Measurements from ENCODE around the genes FNDC5 and RNF19B.

DNA sequence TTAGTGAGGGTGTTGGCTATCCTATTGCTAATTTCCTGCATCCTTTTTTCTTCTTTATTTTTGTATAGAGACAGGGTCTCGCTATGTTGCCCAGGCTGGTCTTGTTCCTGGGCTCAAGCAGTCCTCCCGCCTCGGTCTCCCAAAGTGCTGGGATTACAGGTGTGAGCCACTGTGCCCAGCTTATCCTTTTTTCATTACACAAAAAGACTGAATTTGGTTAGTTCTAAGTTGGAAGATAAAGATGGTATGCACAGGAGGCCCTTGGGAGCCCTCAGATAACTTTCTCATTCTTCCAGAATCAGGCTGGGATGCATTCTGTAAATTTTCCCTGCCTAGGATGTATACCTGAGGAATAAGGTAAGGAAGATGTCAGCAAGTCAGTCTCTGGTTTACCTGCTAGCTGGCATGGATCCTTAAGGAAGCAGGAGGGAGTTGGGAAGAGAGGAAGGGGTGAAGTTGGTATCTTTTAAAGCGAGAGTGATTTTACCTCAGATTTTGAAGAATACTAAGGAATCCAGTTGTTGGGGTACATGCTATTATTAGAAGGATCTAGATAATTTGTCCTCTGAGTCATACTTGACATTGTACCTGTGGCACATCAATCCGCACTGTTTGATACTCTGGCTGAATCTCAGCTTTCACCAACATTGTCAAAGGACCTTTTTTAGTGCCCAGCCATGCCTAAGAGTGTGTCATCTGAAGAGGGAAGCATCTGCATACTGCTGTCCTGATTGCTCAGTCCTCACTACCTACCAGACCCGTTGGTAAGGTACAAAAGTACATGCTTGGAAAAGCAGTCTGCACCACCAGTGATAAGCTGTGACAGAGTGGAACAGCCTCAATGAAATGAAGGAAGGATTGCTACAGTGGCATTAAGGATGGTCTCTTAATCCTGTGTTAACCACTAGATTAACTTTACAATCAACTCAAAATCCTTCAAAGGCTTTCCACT, 17.3 kb downstream of the SYNC start:
- PRO-cap, result no peak

GRCh38 chr1:32686213-32686906, 16.2 kb downstream of the SYNC start:
- PRO-cap, result no peak

GRCh38 chr1:32704061-32704528, 1.5 kb upstream of the SYNC start:
- PRO-cap, result bidirectional peak, plus-strand start at chr1:32704161, minus-strand start at chr1:32703911

GRCh38 chr1:32724969-32725660, 16.5 kb upstream of the KIAA1522 start:
- PRO-cap, result no peak

DNA sequence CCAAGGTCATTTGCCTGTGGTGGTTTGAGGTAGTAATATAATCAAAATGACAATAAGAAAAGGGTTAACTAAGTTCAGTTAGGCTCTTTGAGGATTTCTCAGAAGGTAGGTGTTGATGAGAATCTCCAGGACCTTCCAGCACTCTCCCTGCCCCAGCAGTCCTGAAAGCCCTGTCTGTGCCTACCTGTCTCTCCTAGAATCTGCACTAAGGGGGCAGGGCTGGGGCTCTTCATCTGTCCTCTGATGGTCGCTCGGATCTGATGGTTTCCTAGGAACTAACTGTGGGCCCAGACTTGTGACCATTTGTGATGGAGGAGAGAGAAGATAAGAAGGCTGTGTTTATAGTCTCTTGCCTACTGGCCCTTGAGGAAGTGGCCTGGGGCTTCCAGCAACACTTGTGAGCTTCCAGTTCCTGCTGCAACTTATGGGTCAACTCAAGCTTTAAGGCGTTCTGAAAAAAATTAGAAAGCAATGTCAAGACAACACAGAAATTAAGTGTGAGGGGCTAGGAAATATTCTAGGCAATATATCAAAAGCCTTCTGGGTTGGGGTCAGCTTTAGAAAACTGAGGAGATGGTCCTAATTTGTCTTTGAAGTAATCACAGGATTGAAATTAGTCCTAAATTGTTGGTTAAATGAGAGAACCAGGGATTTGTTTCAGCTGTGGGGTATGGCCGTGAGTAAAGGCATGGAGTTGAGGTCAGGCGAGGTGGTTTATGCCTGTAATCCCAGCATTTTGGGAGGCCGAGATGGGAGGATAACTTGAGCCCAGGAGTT, 14.2 kb downstream of the KIAA1522 start:
- PRO-cap, result no peak

DNA sequence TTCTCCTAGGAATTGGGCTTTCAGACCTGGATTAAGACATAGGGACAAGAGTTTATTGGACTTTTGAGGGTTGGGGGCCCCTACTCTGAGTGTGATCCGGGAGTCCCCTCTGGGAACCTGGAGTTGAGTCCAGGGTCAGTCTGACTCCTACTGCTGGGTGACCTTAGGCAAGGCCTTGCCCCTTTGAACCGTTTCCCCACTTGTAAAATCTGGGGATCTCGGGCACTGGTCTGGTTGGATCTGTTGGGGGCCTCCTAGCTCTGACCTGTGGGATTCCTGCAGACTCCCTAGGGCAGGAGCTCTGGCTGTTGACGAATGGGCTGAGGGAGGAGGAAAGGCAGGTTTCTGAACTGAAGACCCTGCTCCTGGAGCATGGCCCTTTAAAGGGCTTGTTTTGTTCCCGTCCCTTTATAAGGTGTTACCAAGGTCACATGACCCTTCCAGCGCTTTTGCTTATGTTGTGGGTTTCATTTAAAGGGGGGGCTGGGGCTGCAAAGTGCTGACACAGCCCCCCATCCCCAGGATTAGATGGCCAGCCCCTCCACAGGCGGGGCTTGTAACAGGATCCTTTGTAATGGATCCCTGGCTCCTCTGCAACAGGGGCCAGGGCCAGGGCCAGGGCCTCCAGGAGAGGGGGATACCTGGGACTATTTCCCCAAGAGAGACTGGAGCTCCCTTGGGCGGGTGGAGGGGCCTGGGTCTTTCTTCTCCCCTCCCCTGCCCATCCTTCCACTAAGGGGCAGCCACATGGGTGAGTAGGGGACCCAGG, 24.9 kb downstream of the KIAA1522 start:
- PRO-cap, result no peak

GRCh38 chr1:32870505-32871371, at the start of gene FNDC5:
FNDC5 (minus strand) TSS chr1:32870912.
- PRO-cap, result no peak

GRCh38 chr1:32964457-32965292, at the start of gene RNF19B:
RNF19B (minus strand) TSS chr1:32964809.
- PRO-cap, result bidirectional peak, plus-strand start at chr1:32964566, minus-strand start at chr1:32964365; bidirectional peak, plus-strand start at chr1:32965022, minus-strand start at chr1:32964809

GRCh38 chr1:32992983-32993581, 28.5 kb upstream of the RNF19B start:
- PRO-cap, result no peak

DNA sequence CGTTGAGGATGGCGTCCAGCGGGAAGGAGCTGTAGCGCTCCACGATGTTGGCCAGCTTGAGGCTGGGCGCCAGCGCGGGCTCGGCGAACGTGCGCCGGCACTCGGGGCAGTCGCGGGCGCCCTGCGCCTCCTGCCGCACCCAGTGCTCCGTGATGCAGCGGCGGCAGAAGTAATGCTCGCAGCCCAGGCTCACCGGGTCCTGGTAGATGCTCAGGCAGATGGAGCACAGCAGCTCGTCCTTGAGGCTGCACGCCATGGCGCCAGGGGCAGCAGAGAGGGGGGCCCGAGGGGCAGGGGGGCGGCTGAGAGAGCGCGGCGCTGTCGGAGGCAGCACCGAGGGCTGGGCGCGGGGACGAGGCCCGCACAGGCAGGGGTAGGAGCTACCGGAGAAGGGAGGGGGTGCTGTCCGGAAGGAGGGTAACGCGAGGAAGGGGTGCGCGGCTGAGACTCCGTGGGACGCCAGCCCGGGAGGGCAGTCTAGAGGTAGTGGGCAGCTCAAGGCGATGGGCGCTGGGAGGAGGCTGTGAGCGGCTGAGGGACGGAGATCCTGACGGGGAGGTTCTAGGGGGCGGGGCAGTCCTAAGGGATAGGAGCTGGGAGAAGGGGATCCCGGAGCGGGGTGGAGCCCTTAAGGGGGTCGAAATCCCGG, 542 bp downstream of the TRIM62 start:
- PRO-cap, result no peak

- PRO-cap, result no peak
Measured at GRCh38 chr1:33298806-33299718, 21.8 kb downstream of the A3GALT2 start.

GRCh38 chr1:33322708-33323294, 1.9 kb upstream of the A3GALT2 start:
- PRO-cap, result no peak

- PRO-cap, result no peak
Measured at GRCh38 chr1:33332065-33333221, 11.5 kb upstream of the A3GALT2 start.

DNA sequence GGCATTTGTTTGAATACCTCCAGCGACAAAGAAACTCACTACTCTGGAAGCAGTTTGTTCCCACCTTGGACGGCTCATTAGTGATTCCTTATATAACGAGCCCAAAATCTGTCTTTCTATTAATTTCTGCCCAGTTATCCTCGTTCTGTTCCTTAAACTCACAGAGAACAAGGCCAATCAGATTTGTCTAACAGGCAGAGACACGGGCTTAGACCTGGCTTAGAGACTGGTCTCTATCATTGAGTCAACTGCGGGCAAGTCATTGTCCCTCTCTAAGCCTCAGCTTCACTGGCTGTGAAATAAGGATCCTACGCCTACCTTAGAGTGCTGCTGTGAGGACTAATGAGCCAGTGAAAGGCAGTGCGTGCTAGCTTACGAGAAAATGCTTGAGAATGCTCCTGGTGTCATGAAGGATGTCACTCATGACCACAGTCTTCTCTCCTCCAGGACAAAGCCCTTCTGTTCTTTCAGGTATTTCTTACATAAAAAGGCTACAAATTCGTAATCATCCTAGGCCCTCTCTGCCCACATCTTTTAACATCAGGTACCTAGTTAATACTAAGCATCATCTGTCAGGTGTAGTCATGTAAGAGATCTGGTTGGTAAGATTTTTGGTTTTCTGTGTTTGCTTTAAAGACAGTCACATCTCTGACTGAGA, 16.5 kb upstream of the A3GALT2 start:
- PRO-cap, result no peak

- PRO-cap, result no peak
Measured at GRCh38 chr1:33339329-33339933, 18.5 kb upstream of the A3GALT2 start.

DNA sequence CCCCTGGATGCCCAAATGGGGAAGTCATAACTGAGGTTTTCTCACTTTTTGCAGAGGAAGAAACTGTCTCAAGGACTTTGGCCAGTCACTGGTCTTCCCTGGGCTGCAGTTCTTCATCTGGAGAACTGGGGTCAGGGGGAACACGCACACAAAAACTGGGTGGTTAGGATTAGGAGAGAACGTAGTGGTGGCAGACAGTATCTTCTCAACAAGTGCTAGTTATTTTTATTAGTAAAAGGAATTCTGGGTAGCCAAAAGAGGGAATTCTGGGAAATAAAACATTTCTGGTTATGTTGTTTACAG, 11.0 kb upstream of the ZSCAN20 start:
- PRO-cap, result no peak

GRCh38 chr1:33569966-33570450, 97.6 kb downstream of the ZSCAN20 start:
- PRO-cap, result no peak

DNA sequence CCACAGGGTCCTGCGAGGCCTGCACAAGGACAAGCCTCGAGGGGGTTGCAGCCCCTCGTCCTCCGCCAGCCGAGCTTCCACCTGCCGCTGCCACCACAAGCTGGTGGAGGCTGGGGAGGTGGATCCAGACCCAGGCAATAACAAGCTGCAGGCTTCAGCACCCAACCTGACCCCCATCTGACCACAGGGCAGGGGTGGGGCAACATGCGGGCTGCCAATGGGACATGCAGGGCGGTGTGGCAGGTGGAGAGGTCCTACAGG, 4.3 kb downstream of the GJB3 start:
- PRO-cap, result no peak

- PRO-cap, result no peak
Measured at GRCh38 chr1:34825479-34826096, 32.8 kb downstream of the GJA4 start.

- PRO-cap, result no peak
Measured at GRCh38 chr1:34930164-34930876, 870 bp upstream of the DLGAP3 start.

Measured in aorta (tissue), 1 donor.